Peyer's patch (tissue), 4 donors: ENCODE data around the genes FRMD4B and MITF.

- PRO-cap: no peak
- RAMPAGE, long total RNA, 4 experiments: no peak in any of the 4 experiments
Observed at GRCh38 chr3:65987418-65988136, 51.1 kb downstream of the MAGI1 start.

GRCh38 chr3:65996446-65996975 lies 42.2 kb downstream of the MAGI1 start:
- PRO-cap: no peak
- RAMPAGE, long total RNA, 4 experiments: no peak in any of the 4 experiments

- PRO-cap: no peak
- RAMPAGE, long total RNA, 4 experiments: start-site peak on the minus strand in 2 of 4 experiments, at chr3:66037975-66038018 at its widest, 30 to 32 reads per replicate
Observed at GRCh38 chr3:66037541-66038263, 1.0 kb downstream of the MAGI1 start.

GRCh38 chr3:66498072-66499241 lies 2.4 kb downstream of the LRIG1 start:
- PRO-cap: no peak
- RAMPAGE, long total RNA, 4 experiments: no peak in any of the 4 experiments

DNA sequence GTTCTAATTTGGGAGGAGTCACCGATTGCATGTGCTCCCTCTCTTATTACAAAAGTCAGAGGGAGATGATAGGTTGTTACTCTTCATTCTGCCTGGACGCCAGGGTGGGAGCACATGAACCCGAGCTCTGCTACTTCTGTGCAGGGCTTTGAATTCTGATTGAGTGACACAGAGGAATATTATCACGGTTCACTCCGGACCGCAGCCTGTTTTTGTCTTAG lies 36.9 kb upstream of the LRIG1 start:
- PRO-cap: no peak
- RAMPAGE, long total RNA, 4 experiments: no peak in any of the 4 experiments

DNA sequence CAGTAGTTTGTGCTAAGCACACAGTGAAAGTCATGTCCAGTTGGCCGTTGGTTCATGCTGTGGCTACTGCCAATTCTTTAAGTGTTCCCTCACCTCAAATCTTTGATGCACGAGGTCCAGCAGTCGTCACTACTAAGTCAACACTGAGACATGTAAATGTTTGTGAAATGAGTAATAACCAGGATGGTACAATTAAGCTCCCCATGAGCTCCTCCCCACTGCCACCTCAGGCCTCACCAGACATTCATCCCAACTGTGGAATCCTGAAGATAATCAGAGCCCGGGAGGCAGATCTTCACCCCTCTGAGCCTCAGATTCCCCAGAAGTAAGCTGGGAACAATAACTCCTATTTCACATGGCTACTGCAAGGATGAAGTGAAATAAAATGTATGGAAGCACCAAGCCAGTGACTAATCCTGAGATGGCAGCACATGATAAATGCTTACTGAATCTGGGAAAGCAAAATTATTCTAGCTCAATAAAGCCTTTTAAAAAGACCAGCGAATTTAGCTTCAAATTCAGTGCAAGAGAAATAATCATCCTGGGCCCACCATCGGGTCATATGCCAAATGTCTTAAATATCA lies 6.8 kb downstream of the SUCLG2 start:
- PRO-cap: no peak
- RAMPAGE, long total RNA, 4 experiments: no peak in any of the 4 experiments

- PRO-cap: no peak
- RAMPAGE, long total RNA, 4 experiments: no peak in any of the 4 experiments
Observed at GRCh38 chr3:67650093-67650443, 4.3 kb downstream of the SUCLG2 start.

DNA sequence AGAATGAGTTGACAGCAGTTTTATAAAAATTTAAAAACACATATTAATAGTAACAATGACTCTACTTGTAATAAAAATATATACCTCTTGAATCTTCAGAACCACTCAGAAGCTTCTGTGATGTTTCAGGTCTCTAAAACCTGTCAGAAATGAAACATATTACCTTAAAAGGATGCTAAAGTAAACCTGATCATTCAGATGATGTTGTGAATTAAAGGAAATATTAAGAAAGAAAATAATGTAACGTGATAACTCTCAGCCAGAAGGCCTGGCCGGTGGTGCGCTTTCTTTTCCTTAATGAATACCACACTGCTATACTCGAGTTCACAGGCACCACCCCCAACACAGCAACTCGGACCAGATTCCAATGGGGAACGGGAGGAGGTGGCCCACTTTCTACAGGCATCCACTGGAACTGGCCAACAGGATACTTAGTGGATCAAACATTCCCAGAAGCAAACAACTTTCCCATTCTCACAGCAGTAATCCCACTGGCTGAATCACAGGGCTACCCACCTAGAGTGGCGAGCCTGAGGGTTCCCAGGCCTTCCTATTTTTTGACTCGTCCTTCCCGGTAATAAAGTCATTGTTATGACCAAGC lies 1.5 kb downstream of the EOGT start:
- PRO-cap: no peak
- RAMPAGE, long total RNA, 4 experiments: no peak in any of the 4 experiments

DNA sequence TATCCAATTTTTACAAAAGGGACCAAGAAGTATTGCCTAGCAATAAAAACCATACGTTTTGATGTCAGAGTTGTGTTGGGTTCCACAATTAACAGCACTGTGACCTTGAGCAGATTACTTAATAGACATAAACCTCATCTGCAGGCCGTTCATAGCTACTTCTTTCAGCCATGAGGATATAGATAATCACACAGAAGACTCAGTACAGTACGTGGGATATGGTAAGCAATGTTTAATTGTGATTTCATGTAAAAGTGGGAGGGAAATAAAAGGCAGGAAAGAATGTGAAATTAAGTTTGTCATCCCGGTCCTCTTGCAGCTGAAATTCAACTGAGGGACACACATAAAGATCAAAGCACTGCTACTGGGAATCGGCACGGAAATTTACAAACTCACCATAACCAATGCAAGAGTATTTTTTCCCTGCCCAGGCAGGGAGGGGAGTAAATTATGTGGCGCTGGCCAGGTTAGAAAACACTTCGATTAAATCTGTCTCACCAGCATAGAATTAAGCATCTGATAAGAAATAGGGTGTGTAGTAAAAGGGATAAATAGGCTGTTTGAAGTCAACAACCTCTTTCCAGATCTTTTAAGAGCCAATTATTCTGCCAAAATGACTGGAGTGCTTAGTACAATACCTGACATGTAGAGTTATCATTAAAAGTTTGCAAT lies 1.0 kb downstream of the UBA3 start:
- PRO-cap: no peak
- RAMPAGE, long total RNA, 4 experiments: no peak in any of the 4 experiments

- PRO-cap: unidirectional peak, minus-strand start at chr3:69200123; bidirectional peak, plus-strand start at chr3:69200654, minus-strand start at chr3:69200509; bidirectional peak, plus-strand start at chr3:69200986, minus-strand start at chr3:69200889
- RAMPAGE, long total RNA, 4 experiments: start-site peak on the minus strand in 2 of 4 experiments, at chr3:69200502-69200585 at its widest, 15 to 23 reads per replicate
Observed at GRCh38 chr3:69200033-69201243, 78.0 kb upstream of the LMOD3 start.

DNA sequence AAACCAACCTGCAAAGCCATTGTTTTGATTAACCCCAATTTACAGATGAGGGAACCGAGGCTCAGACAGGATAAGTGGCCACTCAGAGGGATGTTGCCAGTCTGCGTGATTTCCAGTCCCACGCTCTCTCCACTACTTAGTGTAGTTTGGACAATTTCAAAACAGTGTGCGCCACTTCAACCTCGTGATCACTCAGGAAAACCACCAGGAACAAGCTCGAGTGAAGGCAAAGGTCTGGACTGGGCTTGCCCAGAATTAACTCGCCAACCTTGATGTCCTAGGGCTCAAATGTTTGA lies 124.2 kb upstream of the LMOD3 start:
- PRO-cap: no peak
- RAMPAGE, long total RNA, 4 experiments: no peak in any of the 4 experiments

DNA sequence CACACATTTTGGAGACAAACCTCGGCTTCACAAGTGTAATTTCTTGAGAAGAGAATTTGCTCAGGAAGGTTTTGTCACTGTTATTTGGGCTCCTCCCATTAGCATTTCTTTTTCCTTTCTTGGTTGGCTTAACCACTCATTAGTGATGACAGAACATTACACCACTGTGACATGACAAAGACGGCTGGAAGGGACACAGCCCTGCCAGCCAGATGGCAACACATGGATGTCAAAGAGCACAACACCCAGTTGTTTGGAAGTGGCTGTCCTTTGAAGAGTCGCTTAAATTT lies 93.0 kb downstream of the FRMD4B start:
- PRO-cap: no peak
- RAMPAGE, long total RNA, 4 experiments: no peak in any of the 4 experiments

DNA sequence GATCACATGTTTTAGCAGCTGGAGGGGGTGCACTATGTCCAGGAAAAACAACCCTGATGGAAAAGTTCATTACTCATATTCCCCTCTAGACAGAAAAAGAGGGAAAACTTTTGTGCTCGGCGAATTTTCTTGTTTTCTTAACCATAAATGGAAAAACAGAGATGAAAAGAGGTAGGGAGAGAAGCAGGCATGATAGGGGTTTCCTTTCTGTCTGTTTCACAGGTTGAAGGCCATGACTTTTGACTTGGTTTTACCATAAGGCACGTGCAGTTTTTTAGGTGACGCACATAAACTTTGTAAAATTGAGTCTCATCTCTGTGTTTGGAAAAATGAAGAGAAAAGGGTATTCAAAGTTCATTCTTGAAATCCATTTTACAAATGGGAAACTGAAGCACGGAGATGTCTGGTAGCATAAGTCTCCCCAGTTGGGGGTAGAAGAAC lies 26.4 kb downstream of the FRMD4B start:
- PRO-cap: no peak
- RAMPAGE, long total RNA, 4 experiments: no peak in any of the 4 experiments

DNA sequence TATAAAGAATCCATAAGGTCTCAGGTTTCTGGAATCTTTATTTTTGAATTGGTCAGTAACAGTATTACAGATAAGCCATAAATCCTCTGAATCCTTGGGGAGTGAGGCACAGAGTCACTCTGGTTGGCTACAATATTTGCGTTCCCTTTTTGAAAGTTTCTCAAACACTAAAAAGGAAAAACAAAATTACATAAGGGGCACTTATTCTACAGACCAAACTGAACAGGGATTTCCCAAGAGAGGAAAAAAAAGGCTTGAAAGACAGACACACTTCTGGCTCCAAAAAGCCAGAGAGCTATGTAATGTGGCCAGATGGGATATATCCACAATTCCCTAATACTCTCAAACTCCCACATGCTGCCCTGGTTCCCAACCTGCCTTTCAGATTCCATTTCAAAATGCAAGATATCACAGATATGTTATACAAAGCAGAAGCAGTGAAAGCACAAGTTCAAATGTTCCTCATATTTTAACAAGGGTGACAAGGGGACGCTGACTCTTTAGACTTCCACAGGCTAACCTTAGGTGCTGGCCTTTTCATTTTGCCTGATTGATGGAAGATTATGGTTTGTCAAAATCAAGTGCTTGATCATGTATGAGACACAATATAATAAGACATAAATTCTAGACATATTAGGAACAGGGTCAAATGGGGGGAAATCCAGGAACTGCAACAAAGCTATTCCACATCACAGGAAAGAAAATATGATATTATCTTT lies 1.5 kb downstream of the FRMD4B start:
- PRO-cap: unidirectional peak, plus-strand start at position 239 of the sequence
- RAMPAGE, long total RNA, 4 experiments: no peak in any of the 4 experiments

- PRO-cap: unidirectional peak, minus-strand start at chr3:69386085
- RAMPAGE, long total RNA, 4 experiments: start-site peak on the minus strand in 4 of 4 experiments, at chr3:69386088-69386370 at its widest, 8 to 19 reads per replicate
Observed at GRCh38 chr3:69385722-69386630, at the start of gene FRMD4B. TSS of gene FRMD4B (minus strand) at chr3:69386088.

GRCh38 chr3:69739409-69740121 lies at the start of gene MITF:
TSS of gene MITF (plus strand) at chr3:69739464.
- PRO-cap: bidirectional peak, plus-strand start at chr3:69739482, minus-strand start at chr3:69739254; unidirectional peak, plus-strand start at chr3:69739693
- RAMPAGE, long total RNA, 4 experiments: start-site peak on the plus strand in 4 of 4 experiments, at chr3:69739451-69739865 at its widest, 5 to 61 reads per replicate

DNA sequence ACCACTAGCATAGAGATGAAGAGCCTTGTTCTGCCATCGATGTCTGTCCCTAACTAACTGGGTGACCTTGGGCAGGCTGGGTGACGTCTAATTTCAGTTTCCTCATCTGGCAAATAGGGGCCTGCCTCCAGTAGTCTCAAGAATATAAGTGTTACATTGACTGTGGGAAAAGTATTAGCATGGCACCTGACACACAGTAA lies 5.0 kb downstream of the MITF start:
- PRO-cap: no peak
- RAMPAGE, long total RNA, 4 experiments: no peak in any of the 4 experiments

- PRO-cap: no peak
- RAMPAGE, long total RNA, 4 experiments: no peak in any of the 4 experiments
Observed at GRCh38 chr3:69791002-69791460, 51.8 kb downstream of the MITF start.

- PRO-cap: no peak
- RAMPAGE, long total RNA, 4 experiments: no peak in any of the 4 experiments
Observed at GRCh38 chr3:69865783-69866533, 126.7 kb downstream of the MITF start.

- PRO-cap: unidirectional peak, plus-strand start at chr3:69926148
- RAMPAGE, long total RNA, 4 experiments: no peak in any of the 4 experiments
Observed at GRCh38 chr3:69925936-69926384, 186.7 kb downstream of the MITF start.